Mammary microvascular endothelial cell (primary cell): ENCODE results near the gene HSPA13.

DNA sequence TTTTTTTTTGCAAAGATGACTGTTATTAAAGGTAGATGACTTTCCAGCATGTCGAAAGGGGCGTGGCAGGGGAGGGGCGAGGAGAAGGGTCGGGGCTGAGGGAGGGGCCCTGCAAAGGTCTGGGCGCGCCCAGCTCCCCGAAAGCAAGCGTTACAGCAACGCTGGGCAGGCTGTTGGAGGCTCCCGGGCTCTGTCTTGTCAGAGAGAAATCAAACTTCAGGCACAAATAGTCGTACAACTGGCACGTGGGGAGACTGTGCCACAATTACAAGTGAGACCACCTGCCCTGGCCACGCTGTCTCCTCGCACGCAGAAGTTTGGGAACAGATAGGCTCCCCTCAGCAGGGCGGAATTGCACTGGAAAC, 2907.7 kb upstream of the TPTE start:
- RAMPAGE, long total RNA, result no peak

DNA sequence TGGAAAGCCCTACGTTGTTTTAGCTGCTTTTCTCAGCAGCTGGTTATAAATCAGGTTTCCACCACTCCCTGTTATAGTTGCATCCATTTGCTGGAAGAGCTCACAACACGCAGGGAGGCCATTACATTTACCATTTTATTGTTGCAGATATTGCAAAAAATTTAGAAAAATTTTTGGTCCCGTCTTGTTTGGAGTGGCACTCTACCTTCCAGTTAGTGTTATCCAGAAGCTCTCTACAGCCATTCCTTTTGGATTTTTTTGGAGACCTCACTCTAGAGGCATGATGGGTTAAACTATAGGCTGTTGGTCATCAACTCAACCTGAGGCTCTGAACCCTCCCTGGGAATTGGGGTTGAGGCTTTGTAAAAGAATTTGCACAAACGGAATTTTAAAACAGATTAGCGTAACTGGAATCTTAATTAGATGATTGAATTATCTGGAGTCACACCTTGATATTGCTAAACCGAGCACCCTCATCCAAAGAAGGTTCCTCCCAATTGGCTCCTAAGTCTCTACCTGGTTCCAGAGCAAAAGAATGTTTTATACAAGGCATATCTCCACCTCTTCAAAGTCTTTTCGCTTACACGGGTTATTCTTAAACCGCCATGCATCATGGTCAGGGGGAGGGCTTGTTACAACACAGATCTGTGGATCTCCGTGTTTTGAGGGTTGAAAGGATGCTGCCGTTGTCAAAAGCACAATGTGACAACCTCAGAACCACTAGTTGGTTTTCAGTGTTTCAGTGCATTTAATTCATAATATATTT, 1531.9 kb upstream of the TPTE start:
- RAMPAGE, long total RNA, result no peak

DNA sequence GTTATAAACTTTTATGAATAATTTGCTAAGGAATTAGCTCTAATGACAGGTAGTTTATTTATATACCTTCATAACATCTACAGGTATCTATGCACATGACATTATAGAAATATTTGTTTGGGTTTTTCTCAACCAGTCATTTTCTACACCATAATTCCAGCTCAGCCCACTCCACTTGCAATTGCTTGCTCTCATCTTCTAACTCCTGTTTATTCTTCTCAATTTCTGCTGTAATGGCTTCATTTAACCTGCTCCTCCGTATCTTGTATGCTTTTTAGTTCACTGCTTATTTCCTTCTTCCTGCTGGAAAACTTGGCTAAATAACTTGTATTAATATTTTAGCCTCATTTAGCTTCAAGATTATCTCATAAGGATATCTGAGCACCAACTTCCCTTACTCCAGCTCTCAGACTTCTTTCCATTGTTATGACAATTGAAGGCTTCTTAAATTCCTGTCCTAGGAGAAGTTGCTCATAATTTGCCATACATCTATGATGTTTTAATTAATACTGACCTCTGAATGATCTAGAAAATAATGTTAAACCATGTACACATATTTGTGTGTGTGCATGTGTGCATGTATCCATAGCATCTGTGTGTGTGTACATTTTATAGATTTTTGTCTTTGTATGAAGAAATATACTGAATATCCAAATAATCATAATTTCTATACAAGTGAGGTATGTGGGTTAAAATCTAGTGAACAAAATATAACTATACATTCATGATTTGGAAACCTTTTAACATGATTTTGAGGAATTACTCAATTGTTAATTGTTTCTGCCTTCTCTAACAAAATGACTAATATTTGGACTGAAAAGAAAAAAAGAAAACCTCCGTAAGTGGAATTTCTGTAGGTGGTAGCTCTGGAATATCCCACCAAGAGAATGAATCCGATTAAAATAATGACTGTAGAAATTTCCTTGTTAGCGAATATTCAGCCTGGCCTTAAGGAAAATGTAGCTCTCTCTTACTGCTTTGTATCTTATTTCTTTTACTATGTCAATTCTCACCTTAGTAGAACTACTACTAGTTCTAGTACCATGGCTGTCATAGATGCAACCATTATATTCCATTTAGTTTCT, 1524.3 kb upstream of the TPTE start:
- RAMPAGE, long total RNA, result no peak

DNA sequence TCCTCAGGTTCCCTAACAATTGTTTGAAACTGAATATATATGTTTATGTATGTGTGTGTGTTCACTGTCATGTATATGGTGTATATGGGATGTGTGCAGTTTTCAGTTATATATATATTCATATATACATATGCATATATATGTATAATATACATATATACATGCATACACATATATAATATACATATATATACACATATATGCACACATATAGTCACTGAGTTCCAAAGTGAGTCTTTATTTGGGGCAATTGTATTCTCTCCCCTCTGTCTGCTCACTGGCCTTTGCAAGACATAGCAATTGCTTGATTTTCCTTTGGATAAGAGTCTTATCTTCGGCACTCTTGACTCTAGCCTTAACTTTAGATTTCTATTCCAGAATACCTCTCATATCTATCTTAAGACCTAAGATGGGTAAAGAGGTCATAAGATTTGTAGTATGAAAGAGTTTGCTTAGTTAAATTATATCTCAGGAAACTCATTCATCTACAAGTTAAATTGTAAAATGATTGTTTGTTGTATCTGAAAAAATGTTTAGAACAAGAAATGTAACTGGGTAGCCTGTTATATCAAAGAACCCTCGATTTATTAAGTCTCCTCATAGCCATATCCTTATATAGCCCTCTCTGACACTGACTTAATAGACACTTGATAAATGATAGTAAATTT, 1523.4 kb upstream of the TPTE start:
- RAMPAGE, long total RNA, result no peak

- RAMPAGE, long total RNA, result no peak
These were observed 276.0 kb downstream of the LIPI start for GRCh38 chr21:13934516-13935298.

DNA sequence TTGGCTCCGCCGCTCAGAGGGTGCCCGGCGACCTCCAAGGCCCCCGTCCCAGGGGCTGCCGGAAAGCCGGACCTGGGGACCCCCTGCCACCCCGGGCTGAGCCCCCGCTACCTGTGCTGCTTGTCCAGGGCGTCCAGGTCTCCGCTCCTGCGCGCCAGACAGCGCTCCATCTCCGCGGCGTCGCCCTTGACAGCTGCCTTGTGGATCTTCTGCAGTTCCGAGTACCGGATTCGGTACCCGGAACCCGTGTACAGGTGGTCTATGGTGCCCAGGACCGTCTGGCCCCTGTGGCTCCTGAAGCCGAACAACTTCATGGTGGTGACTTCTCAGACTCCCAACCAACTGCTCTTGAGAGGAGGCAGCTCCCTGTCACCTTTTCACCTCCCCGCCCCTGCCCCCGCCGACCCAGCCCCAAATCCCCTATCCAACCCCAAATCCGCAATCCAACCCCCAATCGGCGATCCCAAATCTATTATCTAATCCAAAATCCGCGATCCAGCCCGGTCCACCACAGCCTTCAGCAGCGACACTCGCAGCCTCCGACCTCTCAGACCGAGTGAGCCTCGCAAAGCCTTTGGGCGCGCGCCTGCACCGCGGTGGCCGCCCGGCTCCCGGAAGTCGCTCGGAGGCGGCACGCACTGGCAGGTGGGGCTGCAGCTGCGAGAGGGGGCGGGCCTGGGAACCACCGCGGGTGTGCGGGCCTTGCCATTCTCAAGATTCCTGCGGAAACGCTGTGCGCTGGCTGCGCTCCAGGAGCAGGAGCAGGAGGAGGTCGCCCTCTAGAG, 231.0 kb downstream of the LIPI start:
- RAMPAGE, long total RNA, result no peak

DNA sequence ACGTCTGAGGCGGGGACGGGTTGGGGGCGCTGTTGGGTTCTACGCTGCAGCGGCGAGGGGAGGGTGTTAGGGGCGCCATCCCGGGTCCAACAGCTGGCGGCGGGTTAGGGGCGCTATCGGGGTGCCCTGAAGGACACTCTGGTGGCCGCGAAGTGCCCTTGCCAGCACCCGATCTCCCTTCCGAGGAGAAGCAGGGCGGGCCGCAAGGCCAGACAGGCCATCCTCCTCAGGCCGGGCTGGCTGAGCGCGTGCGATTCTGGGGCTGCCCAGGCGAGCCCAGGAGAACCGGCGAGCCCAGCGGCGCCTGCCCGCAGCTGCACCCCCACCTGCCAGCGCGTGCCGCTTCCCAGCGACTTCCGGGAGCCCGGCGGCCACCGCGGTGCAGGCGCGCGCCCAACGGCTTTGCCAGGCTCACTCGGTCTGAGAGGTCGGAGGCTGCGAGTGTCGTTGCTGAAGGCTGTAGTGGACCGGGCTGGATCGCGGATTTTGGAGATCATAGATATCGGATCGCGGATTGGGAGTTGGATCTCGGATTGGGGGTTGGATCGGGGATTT, 147.0 kb downstream of the LIPI start:
- RAMPAGE, long total RNA, result no peak

- RAMPAGE, long total RNA, result no peak
These were observed 146.5 kb downstream of the LIPI start for GRCh38 chr21:14064351-14064631.

DNA sequence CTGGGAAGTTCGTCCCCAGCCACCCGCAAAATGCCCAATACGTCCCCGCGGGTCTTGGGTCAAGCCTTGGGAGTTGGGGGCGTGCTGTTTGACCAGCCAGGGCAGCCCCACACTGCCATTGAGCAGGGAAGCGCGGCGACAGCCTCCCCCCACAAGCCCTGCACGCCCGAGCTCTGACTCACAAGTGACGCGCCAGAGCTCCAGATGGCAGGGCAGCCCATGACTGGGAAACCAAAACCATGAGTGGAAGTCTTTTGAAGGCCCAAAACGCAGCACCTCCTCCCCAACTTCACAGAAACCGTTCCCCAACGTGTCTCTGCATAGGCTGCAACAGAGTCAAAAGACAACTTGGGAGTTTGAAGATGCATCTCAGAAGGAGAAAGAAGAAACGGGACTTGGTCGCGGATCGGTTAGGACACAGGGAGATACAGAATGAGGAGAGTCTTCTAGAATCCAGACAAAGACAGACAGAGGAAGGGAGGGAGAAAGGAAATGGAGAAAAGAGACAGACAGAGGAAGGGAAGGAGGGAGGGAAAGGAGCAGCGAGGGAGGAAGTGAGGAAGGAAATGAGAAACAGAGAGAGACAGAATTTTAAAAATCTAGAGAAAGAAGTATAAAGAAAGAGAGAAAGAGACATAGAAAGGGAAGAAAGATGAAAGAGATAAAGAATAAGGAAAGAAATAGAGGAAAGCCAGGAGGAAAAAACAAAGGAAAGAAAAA, 134.1 kb downstream of the LIPI start:
- RAMPAGE, long total RNA, result no peak

- RAMPAGE, long total RNA, result no peak
These were observed 51.0 kb downstream of the RBM11 start for GRCh38 chr21:14266985-14267415.

DNA sequence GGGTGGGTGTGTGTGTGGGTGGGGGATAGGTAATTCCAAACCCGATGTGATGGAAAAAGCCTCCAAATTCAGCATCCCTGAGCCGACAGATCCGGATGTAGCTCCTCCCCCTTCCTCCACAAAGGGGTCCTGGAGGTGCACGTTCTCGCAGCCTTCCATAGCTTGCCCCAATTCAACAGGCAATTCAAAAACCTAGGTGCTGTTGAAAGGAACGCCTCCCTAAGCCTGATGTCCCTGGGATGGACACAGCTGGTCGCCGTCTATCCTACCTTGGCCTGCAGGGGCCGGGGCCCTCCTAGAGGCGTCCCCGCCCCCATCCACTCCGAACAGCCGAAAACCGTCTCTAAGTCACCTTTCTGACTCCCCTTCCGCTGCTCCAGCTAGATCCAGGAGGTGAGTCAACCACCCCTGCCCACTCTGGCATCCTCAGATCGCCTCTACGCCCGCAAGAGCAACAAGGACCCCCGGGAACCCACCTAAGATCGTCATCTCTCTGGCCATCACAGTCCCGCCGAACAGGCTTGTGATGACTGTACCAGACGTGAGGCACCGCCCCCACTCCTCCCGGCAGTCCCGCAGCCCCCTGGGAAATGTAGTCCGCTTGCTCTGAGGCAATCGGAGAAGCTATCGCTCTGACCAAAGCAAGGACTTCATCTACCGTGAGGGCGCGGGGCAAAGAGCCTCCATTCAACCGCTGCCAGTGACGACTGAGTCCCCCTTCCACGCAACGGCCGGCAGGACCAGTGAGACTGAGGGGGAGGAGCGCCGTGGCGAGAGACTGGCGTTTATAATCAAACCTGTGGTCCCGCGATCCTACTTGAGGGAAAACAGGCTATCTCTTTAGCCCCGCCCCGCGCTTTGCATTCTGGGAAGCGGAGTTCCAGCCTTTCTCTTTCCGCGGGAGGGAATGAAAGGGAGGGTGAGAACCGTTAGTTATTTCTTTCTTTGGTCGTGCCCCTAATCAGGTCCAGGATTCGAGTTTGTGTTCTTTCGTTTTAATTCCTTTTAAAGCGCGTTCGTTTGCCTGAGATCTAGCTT, at the start of gene HSPA13:
Gene HSPA13, minus strand, starts transcription at position 528 of the 1,038 bp plus-strand sequence.
- RAMPAGE, long total RNA, result start-site peak on the minus strand centred at position 508 of the sequence, 19 bp wide, 96 and 28 reads in 2 replicates

DNA sequence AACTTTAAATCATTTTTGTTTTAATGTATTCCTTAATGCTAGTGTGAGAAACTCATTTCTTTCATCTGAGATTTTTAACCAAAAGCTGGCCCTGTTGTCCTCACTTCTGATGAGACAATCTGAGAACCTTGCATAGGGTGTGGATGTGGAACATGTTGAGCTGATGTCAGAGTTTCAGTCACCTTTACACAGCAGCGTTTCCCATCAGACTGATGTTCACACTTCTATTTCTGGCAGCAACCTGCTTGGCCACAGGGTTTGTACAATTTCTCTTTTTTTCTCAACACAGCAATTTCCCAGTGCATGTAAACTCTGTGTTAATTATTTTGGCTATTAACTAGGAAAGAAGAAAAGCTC, 70.4 kb upstream of the HSPA13 start:
- RAMPAGE, long total RNA, result no peak

DNA sequence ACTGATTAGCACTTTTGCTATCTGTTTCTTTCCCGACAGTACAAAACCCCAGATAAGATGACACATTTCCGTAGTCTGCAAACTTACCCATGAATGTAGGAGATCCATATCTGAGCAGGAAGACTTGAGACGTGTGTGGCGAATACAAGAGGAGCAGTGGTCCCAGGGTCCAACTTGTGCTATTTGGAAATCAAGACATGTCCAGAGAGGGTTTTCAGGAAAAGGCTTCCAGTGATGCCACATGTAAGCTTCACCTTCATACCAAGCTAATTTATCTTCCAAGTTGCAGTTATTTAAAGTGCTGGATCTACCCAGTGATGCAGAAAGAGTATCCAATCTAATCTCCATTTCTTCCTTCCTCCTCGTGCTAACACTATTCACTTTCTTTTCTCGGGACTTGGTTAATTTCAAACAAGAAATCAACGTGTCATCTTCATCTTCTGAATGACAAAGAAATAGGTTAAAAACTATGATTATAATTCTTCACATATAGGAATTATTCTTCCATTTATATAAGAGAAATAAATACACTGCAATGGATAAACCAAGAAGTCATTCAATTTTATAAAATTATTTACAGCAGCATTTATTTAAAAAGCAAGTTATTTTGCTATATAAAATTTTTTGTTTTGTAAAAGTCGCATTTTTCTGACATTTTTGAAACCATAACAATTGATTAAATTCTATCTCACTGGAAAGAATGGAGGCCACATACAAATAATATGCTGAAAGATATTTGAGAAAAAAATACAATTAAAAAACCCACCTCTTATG, 36.1 kb upstream of the SAMSN1 start:
- RAMPAGE, long total RNA, result no peak

DNA sequence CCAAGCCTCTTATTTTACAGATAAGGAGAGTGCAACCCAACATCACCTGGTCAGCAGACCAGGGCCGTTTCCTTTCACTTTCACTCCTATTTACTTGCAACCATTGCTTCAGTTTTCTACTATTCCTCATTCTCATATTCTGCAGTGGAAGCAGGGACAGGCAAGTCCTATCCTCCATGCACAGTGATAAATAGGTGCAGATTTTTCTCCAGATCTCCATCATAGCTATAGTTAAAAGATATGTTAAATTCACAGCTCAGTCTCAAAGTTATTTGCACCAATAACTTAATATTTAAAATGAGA, 56.6 kb upstream of the SAMSN1 start:
- RAMPAGE, long total RNA, result no peak

DNA sequence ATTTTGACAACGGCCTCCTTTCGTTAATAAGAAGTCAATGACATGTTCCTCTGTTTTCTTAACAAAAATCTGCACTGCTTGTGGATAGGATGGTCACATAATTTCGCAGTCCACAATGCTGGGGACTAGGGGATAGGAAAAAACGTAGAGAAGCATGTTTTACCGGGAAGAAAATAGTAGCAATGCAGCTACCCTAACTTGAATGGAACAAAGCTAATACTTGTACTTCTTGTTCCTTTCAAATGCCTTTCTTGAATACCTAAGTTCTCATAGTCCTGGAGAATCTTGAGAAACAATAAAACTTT, 195.9 kb downstream of the NRIP1 start:
- RAMPAGE, long total RNA, result no peak

DNA sequence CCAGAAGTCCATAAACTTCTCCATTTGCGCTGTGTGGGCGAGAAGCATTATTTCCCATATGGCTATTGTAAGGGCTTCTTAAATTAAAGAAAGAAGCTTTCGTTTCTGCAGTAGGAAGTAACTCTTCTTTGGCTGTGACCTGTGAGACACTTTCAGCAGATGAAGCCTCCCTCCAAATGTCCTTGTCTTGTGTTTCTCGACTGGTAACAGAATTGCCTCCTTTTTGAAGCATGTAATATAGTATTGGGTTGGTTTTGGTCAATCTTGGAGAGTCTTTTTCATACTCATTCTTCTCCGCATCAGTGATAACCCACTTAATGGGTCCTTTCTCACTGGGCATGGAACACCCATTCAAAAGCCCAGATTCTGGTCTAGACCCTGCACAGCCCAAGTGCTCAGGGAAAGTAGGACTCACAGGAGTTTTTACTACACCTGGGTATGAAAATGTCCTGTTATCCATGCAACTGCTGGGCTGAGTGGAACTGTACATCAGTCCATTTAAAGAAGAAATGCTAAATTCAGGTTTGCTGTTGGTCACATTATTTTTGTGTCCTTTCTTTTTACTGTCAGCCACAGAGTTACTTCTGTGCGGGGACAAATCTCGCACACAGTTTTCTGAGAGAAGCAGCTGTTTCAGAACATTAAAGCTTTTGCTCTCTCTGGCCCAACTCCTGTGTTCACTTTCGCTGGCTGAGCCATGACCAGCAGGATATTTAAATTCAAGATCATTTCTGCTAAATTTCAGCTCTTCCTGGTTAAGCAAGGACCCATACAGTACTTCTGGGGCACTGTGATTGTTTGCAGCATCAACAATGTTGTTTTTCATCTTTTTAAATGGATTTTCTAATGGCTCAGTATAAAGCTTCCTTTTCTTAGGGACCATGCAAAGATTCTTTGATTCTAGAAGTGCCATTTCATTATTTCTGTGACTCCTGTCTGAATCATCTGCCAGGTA, 99.8 kb downstream of the NRIP1 start:
- RAMPAGE, long total RNA, result no peak

DNA sequence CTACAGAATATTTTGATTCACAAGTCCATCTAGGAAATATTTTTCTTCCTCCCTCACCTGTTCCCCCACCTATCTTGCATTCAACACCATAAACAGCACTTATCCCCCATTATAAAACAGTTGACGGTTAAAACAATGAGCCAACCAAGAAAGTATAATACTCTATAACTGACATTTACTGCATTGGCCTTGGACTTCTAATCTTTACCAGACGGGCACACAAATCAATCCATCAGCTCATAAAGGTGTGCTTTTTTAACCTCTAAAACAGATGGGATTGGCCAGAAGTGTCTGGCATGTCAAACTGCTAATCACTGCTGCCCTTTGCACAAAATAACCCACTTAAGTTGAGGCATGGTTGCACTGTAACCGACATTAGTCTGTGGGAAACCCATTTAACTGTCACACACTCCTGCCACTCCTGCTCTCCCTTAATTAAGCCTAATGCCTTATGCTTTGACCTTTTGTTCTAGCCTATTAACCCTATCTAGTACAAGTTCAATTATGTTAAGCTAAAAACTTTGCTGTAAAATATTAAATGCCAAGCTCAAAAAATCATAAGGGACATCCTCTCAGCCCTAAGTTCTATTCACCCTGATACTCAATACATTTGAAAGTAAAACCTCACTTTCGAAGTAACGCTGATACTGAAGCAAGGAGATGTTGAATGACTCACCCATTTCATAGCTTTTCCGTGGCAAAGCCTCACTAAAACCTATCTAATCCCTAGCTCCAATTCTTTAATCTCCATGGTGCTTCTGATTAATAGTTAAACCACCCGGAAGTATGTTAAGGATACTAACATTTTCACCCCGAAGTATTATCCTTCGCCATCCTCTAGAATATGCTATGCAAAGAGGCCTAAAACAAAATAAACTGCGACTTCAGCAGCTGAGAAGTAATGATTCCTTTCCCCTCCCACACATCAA, 13.0 kb downstream of the NRIP1 start:
- RAMPAGE, long total RNA, result no peak

- RAMPAGE, long total RNA, result no peak
These were observed 46.8 kb upstream of the USP25 start for GRCh38 chr21:15682837-15683578.

DNA sequence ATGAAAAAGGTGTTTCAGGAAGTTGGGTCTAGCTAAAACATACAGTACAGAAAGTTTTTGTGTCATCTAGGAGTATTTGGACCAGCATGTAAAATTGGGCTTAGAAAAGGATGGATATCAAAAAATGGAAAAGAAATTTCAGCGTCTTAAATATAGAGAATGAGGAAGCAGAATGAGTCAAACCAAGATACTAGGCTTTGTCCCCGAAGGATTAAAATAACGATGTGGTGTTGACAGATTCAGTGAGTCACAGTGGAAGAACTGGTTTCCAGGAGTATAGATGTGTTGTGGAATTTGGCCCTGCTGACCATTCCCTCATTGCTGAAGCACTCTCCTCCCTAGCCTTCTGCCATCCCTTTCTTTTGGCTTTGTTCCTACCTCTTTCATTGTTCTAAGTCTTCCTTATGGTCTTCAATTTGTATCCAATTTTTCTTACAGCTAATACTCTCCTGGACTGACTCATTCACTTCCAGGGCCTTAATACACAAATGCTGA, 23.1 kb upstream of the USP25 start:
- RAMPAGE, long total RNA, result no peak

DNA sequence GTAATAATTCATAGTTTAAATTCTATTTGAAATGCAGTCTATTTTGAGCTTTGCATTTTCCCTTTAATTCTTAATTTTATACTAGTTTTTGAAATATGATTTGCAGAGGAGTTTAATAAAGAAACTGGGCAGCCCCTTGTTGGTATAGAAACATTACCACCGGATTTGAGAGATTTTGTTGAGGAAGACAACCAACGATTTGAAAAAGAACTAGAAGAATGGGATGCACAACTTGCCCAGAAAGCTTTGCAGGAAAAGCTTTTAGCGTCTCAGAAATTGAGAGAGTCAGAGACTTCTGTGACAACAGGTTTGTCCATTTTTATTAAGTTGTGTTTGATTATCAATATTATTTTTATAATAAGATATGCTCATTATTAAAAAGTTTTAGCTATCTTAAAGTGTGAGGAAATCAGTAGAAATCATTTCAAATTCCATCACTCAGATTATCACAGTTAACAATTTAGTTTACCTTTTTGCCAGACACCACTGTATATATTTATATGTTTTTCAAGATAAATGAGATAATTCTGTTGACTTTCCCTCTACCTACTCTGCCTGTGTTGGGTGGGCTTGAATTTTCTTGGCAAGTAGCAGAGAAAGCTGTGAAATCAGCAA, 103.6 kb downstream of the USP25 start:
- RAMPAGE, long total RNA, result no peak